ENCODE results near the gene NEK2.

DNA sequence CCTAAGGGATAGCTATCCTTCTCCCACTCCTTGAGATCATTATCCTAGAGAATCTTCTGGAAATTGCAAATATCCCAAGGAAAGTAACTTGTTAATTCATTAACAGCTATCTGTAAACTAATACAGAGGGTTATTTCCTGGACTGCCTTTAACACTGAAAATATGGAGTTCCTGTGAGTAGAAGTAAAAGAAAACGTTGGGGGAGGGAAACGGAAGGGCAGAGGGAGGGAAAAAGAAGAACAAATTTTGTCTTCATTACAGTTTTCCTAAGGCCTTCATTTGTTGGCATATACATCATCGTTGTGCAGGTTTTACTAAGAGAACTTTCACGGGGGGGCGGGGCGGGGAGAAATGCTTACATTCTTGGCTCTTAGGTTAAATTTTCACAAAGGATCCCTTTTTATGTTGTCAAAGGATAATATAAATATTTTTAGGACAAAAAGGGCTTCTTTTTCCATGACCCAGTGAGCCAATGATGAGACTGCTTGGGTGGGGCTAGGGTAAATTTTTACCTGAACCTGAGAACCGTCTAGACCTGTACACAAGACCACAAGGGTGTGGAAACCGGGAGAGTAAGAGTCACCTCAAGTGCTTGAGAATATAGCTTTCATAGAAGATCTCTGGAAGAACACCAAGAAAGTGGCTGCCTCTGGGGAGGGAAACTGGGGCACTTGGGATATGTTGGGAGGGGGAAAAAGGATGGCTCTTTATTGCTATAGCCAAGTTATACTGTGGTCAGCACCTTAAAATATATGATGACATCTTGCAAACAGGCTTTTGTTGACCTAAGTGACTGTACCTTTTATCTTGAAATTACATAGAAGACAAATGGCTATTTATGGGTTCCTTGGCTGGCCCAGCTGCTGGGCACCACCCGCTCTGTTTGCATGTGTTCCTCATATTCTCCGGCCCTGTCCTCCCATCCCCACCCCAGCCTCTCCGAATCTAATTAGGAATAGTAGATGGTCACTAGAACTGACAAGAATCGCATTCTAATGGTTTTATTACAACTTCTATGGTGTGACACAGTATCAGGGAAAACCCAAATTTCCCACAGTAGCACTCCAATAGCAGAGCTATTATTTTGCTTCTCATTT is 2.0 kb upstream of the UTP25 start:
- PRO-cap: bidirectional peak, plus-strand start at position 547 of the sequence, minus-strand start at position 559 of the sequence

DNA sequence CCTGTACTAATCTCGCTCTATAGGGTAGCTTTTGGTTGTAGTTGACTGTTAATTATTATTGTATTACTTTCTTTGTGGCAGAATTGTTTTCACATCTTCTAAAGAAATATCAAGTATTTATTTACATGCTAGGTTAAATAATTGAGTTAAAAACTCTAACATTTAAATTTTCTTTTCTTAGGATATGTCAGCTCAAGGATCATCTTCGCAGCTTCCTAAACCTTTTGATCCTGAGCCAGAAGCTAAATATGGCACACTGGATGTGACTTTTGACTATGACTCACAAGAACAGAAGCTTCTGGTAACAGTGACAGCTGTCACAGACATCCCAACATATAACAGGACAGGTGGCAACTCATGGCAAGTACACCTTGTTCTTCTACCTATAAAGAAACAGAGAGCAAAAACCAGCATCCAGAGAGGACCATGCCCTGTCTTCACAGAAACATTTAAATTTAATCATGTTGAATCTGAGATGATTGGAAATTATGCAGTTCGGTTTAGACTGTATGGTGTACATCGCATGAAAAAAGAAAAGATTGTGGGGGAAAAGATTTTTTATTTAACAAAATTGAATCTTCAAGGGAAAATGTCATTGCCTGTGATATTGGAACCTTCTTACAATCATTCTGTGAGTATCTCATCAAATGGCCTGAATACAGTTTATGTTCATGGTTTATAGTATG is 132.6 kb upstream of the SERTAD4 start:
- PRO-cap: no peak

DNA sequence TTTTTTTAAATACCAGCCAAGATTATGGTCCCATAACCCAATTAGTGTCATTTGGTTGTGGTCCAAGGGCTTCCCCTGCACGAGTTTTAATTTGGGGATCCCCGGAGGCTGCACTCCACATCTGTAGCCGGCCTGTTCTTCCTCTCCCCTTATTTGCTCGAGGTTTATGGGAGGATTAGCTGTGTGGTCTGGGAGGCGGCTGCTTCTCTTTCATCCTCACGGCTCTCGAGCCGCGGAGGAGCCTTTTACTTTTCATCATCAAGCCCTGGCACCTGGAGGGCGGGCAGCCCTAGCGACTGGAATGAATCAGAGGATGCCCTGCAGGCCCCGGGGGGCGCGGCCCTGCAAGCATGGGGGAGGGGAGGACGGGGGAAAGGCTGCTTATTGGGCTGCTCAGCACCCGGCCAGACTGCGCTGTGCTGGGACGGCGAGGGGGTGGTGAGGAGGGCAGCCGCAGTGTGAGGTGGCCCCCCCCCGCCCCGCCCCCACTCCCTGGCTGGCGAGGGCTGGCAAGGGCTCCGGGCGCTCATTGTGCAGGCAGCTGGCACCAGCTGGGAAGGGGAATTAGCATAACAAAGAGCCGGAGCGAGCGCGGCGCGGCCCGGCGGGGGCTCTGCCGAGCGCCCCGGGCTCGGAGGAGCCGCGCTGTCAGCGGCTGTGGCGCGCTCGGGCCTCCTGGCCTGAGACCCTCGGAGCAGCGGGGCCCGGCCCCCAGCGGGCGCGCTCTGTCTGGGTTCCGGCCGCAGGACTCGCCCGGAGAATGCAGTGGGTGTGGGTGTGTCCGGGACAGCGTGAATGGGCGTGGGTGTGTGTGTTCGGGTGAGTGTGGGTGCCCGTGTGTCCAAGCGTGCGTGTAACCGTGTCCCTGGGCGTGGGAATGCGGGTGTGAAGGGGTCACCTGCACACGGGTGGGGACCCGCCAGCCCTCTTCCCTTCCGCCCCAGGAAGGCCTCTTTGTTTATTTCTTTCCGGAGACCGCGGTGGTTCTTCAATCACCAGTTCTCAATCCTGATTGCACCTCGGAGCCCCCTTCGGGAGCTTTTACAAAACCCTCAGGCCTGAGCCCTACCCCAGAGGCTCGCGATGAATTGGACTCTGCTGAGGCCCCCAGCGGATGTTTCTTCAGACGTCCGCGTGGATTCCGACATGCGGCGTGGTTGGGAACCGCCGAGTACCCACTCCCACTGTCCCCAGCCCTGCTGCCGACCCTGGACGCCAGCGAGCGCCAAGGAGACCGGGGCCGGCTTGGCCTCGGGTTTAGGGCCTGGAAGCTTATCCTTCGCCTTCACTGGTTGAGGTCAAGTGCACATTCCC is 18.9 kb downstream of the SERTAD4 start:
- PRO-cap: unidirectional peak, plus-strand start at position 407 of the sequence; unidirectional peak, plus-strand start at position 488 of the sequence; unidirectional peak, plus-strand start at position 512 of the sequence; unidirectional peak, minus-strand start at position 751 of the sequence

DNA sequence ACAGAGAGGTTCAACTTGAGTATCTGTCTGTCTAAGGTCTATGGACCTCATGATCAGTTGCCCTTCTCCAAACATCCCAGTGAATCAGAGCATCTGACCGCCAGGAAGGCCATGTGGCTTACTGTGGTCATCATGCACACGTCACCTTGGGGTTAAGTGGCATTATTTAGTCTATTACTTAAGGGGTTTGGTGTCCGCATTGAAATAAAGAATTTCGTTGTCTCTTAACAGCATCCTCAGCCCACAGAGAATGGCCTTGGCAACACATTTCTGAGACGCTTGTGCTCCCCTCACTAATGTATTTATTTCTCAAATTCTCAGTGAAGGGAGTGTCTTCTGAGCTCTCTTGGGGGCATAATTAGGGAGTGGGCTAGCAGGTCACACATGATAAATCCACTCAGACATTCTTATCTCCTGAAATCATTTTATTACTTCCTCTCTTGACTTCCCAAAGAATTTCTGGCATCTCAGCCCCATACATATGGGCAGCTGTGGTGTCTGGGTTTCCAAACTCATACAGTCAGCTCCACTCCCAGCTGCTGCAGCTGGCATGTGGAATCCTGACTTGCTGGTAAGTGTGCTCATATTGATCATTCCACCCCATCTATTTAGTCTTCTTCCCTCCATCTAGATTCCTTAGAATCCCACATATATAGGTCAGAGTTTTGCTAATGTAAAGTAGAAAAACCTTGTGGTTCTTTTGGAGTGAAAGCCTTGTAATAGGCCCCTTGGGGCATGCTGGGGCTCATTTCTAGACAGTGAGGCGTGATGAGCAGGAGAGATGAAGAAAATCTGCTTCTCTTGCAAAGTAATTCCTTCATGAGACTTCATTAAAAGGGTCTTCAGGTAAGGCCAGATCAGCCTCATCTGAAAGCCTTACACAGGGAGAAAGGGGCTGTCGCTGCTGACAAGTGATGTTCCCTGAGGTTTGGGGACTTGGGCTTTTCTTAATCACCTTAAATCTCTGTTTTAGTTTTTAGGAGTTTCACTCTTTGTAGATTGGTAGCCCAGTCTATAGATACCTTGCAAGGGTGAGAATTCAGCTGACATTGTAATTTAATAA is 110.5 kb downstream of the HHAT start:
- PRO-cap: no peak

- PRO-cap: no peak
Observed at GRCh38 chr1:210653601-210654197, 325.0 kb downstream of the HHAT start.

DNA sequence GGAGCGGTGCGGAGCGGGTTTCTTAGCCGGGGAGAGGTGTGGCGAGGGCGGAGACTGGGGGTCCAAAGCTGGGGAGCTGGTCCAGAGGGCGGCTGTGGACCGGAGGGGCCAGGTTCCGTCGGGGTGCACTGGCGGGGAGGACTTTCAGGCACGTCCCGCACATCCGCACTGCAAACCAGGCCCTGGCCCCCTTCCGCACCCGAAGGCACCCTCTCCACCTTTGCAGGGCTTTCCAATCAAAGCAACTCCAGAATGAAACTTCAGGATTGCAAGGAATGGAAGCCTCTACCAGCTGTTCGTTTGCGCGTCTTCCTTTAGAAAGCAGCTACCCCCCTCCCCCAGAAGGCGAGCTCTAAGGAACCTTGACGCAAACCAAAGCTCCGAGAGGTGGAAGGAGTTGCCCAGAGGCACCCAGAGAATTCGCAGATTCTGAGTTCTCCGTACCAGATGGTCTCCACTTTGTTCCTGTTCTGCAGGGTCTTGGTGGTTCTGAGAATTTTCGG is 547 bp downstream of the TRAF5 start:
- PRO-cap: no peak

DNA sequence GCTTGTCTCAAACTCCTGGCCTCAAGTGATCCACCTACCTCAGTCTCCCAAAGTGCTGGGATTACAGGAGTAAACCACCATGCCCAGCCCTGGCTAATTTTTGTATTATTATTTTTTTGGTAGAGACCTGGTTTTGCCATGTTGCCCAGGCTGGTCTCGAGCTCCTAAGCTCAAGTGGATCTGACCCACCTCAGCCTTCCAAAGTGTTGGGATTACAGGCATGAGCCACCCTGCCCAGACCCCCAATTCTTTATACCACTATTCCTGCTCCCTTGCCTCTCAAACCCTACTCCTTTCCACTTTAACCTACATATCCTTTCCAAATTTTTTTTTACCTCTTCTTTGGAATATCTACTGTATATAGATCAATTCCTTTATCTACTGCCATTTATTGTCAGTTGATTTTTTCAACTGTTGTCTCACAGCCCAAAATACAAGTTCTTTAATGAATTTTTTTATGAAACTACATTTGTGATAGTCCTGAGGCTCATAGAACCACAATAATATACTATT is 8.2 kb downstream of the SLC30A1 start:
- PRO-cap: no peak

- PRO-cap: no peak
Observed at GRCh38 chr1:211577151-211577696, 1.7 kb downstream of the SLC30A1 start.

GRCh38 chr1:211606458-211606805 is 27.5 kb upstream of the SLC30A1 start:
- PRO-cap: no peak

DNA sequence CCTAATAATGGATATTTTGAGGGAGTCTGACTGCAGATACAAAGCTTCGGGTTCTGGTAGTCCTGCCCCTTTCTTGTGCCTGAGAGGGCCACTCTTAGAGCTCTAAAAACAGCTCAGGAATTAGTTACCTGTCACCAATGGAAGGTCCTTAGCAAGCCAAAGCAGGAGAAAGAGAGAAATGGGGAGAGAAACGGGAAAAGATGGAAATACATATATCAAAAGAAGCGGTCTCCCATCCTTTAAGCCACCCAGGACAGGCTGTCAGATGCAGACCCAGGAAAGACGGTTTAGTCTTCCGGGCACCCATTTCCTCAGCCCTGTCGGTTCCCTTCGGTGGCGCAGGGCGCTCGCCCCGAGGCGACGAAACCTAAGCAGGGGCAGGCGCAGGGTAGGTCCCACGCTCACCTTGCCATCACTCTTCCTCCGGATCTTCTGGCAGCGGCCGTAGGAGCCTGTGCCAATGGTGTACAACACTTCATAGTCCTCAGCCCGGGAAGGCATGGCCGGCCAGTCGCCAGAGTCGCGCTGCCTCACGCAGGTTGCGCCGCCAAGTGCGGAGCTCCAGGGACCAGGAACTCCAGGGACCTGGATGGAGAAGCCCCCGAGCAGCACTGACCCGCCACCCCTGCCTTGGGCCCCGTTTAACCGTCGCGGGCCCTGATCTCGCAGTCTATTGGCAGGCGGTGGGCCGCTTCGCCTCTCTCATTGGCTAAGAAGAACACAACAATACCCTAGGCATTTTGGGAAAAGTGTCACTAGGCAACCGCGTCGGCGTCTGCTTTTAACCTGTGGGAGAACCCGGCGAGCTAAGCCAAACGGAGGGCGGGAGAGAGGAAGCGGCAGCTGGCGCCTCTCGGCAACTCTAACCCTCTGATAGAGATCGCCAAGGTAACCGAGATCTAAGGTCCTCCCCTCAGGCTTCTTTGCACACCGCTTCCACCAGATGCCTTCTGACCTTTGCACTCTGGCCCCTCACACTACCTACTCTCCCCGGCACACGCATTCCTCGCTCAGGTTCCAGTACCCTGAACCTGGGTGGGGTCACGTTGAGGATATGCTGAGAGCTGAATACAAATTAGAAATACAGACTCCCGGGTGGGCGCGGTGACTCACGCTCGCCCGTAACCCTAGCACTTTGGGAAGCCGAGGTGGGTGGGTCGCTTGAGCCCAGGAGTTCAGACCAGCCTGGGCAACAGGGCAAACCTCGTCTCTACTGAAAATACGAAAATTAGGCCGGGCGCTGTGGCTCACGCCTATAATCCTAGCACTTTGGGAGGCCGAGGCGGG is at the start of gene NEK2:
NEK2 (minus strand) TSS at position 643 of the 1,287 bp plus-strand sequence.
- PRO-cap: bidirectional peak, plus-strand start at position 814 of the sequence, minus-strand start at position 643 of the sequence; bidirectional peak, plus-strand start at position 1,133 of the sequence, minus-strand start at position 864 of the sequence

DNA sequence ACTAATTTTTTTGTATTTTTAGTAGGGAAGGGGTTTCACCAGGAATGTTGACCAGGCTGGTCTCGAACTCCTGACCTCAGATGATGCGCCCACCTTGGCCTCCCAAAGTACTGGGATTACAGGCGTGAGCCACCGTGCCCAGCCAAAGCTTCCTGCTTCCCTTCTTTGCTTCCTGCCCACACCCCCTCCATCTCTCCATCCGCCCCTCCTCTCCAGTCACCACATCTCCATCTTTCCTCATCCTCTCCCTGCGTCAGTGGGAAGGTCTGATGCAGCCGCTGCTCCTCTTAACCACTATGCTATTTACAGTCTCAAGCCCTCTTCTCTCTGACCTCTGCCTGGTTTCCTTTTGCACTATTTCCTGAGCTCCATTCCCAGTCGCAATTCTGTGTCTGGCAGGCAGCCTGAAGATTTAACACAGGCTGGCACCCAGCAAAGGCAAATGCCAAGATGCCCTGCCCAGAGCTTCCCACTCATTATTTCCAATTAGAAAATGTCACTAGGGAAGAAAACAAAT is 89.5 kb upstream of the LPGAT1 start:
- PRO-cap: no peak

- PRO-cap: no peak
Observed at GRCh38 chr1:211944510-211945426, 90.6 kb downstream of the INTS7 start.

GRCh38 chr1:212034886-212035056 is 586 bp downstream of the INTS7 start:
- PRO-cap: no peak

DNA sequence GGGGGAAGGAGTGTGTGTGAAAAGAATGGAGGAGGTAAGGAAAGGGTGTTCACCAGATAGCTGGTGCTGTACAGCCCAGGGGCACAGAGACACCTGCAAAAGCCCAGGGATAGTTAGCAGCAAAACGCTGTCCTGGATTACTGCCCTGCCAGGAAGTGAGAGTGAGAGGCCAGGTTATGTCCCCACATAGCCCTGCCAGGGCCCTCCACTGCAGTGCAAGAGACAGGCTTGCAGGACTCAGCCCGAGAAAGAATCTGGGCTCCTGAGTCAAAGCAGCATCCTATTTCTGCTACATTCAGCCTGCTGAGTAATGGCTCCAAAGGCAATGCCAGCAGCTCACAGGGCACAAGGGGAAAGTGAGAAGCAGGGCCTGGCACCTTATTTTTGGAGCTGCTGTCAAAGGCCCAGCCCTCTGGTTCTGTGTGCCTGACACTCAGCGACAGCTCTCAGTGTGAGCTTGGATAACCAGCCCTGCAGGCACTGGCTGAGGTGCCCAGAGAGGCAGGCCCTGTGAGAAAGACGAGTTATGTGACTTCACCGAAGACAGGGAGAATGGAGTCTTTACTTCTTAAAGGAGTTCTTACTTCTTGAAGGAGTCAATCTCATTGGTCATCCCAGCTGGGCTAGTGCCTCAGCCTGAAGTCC is 83.9 kb downstream of the DTL start:
- PRO-cap: no peak

DNA sequence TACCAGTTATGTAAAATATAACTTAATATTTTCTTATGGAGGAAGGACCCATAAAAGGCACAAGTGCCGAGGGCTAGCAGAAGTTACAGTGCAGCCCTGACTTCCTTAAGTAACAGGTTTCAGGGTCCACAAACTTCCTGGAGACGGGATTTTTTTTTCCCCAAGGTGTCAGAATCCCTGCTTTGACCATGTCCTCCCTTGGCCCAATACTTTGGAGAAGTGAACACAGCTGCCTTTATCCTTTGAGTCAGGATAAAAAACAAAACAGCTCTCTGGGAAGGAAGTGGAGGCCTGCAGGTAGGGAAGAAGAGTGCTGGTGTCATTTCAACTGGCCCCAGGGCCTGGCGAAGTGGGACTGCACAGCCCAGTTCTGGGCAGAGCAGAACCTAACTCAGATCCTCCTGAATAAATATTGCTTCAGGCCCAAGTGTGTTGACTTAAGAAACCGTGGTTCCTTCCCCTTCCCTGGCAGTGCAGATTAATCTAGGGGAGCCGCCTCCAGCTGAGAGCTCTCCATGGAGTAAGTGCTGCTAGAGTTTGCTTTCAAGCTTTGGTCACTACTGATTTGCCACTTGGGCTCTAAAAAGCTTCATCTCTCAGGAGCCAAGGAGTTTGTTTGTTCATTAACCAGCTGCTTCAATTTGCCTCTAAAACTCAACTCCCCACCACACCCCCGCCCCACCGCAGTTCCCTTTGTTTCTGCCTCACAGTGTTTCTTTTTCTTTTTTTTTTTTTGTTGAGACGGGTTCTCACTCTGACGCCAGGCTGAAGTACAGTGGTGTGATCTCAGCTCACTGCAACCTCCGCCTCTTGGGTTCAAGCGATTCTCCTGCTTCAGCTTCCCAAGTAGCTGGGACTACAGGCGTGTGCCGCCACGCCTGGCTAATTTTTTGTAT is 112.0 kb downstream of the DTL start:
- PRO-cap: no peak

GRCh38 chr1:212158656-212159804 is 123.5 kb downstream of the DTL start:
- PRO-cap: no peak

GRCh38 chr1:212187840-212188358 is 97.3 kb upstream of the PPP2R5A start:
- PRO-cap: no peak

GRCh38 chr1:212312009-212312359 is 26.8 kb downstream of the PPP2R5A start:
- PRO-cap: no peak

DNA sequence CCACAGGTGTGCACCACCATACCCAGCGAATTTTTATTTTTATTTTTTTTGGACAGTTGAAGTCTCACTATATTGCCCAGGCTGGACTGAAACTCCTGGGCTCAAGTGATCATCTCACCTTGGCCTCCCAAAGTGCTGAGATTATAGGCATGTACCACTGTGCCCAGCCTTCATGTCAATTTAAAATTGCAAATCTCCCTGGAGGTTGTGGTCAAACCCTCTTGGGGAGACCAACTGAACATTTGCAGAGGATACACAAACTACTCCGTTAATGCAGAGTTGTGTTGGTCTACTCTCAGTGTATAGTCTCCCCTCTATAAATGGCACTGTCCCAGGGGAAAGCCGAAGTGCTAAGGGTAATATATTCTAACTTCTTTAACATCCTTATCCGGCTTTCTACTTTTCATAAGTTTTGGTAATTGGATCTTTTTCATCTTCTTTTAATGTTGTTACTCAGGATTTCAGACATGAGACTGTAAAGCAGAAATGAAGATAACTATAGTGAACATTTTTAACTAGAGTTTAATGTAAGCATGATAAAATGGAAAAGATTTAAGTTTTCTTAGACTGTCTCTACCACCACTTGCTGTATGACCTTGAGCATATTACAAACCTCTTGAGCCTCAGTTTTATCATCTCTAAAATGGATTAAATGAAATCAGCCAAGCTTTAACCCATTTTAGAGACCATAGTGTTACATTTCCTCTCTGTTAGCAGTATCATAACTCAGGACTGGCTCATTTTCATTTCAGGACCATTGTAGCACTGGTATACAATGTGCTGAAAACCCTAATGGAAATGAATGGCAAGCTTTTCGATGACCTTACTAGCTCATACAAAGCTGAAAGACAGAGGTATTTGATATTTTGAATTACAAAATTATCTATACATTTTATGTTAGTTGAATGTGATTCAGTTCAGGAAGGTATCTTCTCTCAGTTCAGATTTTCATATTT is 56.5 kb downstream of the PACC1 start:
- PRO-cap: no peak

- PRO-cap: no peak
Observed at GRCh38 chr1:212359748-212360521, 54.8 kb downstream of the PACC1 start.